Parietal lobe (tissue), 2 donors: ENCODE data around the gene CPT1A.

GRCh38 chr11:68590578-68590921, 93.8 kb upstream of the GAL start:
- RAMPAGE, long total RNA = no peak

DNA sequence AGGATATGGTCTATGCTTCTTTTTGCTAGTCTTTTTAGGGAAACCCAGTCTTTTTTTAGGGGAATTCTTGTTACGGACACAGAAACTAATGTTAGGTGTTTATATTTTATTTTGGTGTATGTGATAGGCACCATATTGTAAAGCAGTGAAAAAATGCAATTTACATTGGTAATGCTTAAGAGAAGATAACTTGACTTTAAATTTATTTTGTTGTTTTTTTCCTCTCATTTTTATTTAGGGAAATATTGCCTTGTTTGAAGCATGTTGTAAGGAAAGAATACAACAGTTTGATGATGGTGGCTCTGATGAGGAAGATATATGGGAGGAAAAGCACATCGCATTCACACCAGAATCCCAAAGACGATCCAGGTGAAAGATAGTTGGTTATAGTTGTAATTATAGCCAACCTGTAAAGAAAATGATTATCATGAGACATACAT, 93.0 kb upstream of the GAL start:
- RAMPAGE, long total RNA = no peak

DNA sequence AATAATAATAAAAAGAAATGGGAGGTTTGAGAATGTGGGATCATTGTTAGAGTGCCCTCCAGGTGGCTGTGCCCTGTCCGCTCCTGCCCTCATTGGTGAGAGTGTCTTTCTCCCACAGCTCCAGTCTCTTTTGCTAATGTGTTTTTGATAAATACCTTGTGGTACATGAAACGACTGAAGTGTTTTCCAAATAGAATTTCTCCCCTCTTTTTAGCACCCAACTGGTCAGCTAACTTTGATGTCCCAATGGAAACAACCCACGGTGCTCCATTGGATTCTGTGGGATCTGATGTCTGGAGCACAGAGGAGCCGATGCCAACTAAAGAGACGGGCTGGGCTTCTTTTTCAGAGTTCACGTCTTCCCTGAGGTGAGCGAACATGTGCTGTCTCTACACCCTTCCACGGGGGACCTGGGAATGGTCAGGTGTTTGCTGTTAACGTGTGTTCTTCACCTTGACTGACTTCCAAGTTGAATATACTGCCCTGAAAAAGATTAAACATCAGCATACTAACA, 84.2 kb upstream of the GAL start:
- RAMPAGE, long total RNA = no peak

DNA sequence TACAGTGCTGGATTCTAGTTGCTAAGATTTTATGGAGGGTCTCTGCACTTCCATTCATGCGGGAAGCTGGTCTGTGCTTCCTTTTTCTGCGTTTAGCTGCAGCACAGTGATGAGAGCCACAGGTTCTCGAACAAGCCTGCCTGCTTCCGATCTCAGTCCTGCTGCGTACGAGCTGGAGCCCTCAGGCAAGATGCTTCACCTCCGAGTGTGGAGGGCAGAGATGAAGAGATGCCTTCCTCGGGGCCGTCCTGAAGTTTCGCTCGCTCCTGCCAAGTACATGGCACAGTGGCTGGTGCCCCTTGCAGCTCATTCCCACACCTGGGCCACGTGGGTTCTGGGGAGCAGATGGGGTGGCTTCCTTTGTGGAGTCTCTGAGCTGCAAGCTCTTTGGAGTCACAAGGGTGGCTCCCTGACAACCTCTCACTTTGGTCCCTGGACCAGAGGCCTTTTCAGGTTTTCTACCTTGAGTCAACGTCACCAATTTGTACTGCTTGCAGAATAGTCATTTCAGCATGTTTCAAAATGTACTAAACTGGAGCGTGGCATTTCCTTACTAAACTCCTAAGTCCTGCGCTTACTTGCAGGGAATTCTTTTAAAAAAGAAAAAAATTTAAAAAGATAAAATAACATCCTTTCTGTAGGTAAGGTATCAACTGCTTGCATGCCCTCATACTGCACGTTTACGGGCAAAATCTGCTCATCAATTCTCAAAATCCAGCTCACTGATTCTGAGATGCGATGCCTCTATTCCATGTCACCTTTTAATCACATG, 19.6 kb upstream of the TESMIN start:
- RAMPAGE, long total RNA = no peak

- RAMPAGE, long total RNA = no peak
Observed at GRCh38 chr11:68772807-68773447, 21.6 kb upstream of the TESMIN start.

DNA sequence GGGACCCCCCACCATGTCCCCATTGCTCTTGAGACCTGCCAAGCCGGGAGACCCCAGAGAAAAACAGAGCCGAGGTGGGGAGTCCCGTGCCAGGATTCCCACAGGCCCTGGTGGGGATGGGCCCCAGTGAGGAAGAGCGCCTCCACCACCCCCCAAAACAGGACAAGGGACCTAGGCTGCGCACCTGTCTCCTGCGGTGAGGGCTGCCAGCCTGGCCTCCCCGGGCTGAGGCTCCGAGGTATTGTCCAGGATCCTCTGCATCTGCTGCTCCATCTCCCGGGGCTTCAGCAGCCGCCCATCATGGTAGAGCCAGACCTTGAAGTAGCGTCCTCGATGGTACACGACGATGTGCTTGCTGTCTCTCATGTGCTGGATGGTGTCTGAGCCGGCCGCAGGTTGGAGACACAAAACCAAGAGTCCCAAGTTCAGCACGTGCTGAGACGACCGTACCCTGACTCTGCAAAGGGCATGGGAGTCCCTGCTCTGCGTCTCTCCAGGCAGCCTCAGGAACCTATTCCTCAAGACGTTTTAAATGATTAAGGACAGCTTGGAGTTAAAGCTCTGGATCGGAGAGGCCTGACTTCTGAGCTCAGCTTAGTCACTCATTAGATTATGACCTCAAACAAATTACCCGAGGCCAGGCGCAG, 33.4 kb upstream of the TESMIN start:
- RAMPAGE, long total RNA = no peak

DNA sequence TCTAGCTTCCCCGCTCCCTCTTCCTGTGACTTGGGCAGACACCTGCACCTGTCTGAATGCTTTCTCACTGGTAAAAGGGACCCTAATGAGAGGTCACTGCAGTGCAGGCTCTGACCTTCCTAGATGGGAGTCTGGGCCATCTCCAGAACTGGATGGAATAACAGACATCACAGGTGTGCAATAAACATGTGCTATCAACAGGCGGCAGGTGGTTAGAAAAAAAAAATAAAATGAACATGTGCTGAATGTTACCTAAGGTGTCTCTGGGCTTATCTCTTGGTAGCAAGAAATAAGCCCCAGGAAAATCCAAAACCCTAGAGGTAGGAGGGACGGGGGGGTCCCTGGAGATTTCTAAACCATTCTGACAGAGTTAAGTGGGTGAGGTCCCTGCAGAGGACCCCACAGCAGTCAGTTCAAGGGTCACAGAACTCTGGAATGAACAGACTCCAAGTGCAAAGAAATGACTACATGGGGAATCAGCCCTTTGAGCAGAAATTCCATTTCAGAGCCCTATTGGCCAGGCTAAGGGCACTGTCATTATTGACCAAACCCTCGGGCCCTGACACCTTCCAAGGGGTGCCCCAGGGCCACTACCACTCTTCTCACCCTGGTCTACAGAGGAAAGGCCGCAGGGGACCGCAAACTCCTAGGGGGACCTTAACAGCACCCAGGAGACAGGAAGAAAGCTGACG, 30.0 kb downstream of the CPT1A start:
- RAMPAGE, long total RNA = no peak

GRCh38 chr11:68818070-68818668, 23.5 kb downstream of the CPT1A start:
- RAMPAGE, long total RNA = no peak

- RAMPAGE, long total RNA = no peak
Observed at GRCh38 chr11:68825295-68826036, 16.2 kb downstream of the CPT1A start.

GRCh38 chr11:68837841-68838925, 3.5 kb downstream of the CPT1A start:
- RAMPAGE, long total RNA = no peak

DNA sequence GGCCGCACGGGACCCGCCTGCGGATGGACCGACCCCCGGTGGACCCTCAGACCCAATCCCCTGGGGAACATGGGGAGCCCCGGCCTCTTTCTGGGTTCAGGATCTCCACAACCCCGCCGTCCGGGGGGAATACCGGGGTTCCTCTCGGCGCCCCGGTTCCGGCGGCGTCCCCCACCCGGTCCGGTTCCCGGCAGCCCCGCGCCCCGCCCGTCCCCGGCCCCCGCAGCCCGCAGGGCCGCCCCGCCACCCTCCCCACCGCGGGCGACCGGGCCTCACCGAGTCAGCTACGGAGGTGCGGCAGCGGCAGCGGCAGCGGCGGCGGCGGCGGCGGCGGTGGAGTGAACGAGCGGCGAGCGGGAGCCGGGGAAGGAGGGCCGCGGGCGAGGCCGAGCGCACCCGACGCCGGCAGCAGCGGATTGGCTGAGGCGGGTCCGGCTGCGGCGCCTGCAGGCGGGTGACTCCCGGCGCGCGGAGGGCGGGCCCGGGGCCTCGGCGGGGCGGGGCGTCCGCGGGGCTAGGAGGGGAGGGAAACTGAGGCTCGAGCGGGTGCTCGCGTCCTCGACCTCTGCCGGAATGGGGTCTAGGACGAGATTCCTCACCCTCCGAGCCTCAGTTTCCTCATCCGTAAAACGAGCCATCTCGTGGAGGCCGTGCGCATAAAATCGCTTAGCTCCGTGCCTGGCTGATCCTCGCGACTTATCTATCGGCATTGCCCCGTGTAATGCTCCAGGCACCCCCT, at the start of gene CPT1A:
Gene CPT1A (minus strand): TSS at position 418 of the 739 bp plus-strand sequence.
- RAMPAGE, long total RNA = no peak

- RAMPAGE, long total RNA = no peak
Observed at GRCh38 chr11:68905961-68906338, 2.3 kb downstream of the IGHMBP2 start.

- RAMPAGE, long total RNA = no peak
Observed at GRCh38 chr11:69018625-69019348, 5.7 kb upstream of the MRGPRF start.

GRCh38 chr11:69114733-69115449, 40.8 kb upstream of the SMIM38 start:
- RAMPAGE, long total RNA = no peak

- RAMPAGE, long total RNA = no peak
Observed at GRCh38 chr11:69115465-69116134, 40.1 kb upstream of the SMIM38 start.

DNA sequence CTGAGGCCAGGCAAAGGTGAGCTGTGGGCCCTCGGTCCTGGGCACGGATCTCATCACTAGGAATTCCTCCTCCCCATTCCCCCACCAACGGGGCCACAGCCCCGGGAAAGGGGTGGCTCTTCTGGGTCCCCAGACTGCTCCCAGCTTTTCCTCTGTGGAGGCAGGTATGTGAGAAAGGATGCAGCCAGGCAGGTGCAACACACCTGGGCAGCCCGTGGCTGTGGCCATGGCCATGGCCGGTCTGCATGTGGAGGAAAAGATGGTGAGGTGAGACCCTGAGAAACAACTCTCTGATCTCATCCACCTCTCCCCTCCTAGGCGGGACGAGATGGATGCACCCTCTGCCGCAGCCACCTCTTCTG, 10.4 kb downstream of the SMIM38 start:
- RAMPAGE, long total RNA = no peak

DNA sequence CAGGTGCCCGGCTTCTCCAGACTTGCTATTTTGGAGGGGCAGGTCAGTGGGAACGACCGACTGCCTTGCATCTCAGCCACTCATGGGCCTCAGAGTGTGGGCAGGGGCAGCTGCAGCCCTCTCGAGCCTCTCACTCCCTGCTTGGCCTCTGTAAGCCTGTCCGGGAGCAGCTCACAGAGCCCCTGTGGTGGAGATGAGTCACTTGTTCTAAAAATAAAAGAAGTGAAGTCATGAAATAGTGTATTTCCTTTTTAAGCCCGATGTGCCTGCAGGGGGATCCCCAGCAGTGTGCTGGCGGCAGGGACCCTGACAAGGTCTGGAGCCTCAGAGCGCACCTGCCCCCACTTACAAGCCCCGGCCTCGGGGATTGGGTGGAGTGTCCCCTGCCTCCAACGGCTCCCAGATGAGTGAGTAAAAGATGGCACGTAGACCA, 10.8 kb downstream of the SMIM38 start:
- RAMPAGE, long total RNA = no peak

GRCh38 chr11:69189802-69190174, 34.1 kb downstream of the SMIM38 start:
- RAMPAGE, long total RNA = no peak

DNA sequence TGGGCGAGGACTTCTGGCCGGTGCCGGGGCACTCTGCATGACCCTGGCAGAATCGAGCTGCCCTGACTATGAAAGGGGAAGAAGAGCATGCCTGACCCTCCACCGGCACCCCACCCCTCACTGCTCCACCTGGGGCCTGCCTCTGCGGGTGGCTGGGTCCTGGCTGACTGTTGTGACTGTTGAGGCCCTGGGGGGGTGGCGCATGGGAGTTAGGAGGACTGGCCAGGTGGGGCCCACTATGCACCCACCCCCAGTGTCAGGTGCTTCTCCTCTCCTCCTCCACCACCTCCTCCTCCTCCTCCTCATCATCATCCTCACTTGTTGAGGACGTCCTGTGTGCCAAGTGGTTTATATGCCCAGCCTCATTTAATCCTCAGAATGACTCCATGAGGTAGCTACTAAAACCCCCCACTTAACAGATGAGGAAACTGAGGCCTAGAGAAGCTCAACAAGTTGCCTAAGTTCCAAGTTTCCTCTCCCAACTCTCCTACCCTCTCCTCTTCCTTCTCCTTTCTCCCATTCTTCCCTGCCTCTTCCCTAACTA, 2.2 kb downstream of the MYEOV start:
- RAMPAGE, long total RNA = no peak

DNA sequence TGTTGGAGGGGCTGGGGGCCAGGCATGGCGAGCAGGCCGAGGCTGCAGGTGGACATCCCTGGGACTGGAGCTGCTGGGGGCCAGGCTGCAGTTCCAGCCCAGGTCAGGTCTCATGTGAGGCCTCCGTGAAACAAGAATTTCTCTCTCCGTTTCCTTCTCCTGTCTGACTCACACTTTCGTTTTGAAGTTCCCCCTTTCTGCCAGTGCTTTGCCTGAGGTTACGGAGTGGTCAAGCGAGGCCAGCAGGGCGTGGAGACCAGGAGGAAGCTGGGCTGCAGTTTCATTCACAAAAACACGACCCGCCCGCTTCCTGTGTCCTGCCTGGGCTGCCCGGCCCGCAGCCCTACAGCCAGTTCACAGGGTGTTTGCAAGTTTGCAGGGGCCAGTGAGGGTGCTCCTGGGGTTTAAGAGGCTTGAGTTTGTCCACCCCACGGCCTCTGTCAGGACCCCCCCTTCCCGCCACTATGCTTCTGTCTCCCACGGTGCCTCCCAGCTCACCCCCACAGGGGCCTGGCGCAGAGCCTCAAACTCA, 4.6 kb downstream of the MYEOV start:
- RAMPAGE, long total RNA = no peak